ENCODE results near the genes SLC25A13 and DLX5.

- PRO-cap: no peak
Measured at GRCh38 chr7:95004418-95005307, 97.3 kb downstream of the PPP1R9A start.

DNA sequence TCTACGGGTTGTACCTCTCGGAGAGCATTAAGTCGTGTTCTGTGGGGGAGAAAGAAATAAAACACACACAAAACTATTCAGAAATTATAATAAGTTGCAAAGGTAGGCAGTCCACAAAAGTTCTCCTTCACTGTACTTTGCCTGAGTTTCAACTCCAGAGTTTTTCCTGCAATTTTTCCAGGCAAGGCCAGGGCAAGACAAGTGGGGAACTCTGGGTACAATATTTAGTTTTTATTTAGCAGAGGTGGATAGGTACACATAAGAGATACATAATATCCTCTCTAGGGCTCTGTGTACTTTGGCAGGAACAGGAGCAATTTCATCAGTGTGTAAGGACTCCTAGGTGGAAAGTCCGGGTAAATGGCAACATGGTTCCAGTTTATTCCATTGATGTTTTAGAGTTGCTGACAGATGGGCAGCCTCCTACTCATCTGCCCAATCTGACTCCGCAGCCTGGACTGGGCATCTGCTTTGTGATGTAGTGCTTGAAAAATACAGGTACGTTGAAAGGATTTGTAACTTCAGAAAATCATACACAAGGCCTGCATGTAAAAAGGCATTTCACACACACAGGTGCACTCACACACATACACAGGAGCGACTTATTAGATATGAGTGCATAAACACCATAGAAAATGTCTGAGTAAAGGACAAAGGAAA lies 5.8 kb downstream of the PON1 start:
- PRO-cap: no peak

GRCh38 chr7:95584111-95585119 lies 11.9 kb downstream of the PDK4 start:
- PRO-cap: no peak

GRCh38 chr7:95585120-95585839 lies 11.0 kb downstream of the PDK4 start:
- PRO-cap: no peak

GRCh38 chr7:95594171-95594719 lies 2.1 kb downstream of the PDK4 start:
- PRO-cap: no peak

DNA sequence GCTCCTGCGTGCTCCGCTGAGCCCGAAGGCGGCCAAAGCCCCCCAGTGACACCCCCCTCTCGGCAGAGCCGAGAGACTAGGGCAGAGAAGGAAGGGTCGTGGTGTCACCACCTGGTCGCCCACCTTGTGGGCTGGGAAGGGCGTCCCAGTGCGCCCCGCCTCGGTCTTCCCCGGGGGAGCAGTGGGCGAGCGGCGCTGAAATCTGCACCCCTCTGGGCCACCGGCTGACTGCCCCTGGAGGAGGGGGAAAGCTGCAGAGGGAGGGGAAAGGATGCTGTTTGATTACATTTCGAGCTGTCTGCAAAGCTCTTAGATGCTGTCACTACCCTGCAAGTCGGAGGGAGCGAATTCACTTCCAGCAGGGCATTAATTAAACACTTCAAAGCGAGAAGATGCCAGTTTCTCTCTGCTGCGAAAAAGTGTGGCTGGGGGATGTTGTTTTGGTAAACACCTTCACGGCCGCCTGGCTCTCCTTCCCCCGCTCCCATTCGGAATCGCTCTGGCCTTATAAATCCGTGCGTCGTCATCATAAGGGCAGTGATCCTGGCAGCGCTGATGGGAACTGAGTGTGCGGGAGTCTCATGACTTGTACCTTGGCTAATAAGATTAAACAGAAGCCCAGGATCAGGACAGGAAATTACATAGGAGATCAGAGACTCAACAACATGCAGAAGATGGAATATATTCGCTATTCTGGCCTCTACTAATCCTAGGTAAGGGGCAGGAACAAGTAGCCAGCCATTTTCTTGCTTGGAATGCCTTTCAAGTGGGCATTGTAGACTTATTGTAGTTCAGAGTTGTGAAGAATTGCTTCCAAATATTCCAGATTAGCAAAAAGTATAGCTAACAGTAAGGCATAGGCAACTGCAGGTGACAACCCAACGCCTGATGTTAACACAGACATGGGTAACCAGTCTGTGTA lies 833 bp downstream of the DYNC1I1 start:
- PRO-cap: bidirectional peak, plus-strand start at position 635 of the sequence, minus-strand start at position 501 of the sequence

DNA sequence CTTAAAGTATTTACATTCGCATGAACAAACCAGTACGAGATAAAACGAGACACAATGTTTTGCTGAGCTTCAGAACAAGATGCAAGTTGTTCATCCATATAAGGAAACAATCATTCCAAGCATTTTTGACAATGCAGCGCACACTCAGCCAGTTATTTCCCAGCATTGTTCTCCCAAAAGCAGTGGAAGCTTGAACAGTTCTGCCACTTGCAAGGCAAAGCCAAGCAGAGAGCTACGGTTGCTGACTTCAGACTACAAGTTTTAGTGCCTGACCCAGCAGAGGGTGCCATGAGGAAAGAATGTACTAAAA lies 152.5 kb downstream of the SLC25A13 start:
- PRO-cap: no peak

DNA sequence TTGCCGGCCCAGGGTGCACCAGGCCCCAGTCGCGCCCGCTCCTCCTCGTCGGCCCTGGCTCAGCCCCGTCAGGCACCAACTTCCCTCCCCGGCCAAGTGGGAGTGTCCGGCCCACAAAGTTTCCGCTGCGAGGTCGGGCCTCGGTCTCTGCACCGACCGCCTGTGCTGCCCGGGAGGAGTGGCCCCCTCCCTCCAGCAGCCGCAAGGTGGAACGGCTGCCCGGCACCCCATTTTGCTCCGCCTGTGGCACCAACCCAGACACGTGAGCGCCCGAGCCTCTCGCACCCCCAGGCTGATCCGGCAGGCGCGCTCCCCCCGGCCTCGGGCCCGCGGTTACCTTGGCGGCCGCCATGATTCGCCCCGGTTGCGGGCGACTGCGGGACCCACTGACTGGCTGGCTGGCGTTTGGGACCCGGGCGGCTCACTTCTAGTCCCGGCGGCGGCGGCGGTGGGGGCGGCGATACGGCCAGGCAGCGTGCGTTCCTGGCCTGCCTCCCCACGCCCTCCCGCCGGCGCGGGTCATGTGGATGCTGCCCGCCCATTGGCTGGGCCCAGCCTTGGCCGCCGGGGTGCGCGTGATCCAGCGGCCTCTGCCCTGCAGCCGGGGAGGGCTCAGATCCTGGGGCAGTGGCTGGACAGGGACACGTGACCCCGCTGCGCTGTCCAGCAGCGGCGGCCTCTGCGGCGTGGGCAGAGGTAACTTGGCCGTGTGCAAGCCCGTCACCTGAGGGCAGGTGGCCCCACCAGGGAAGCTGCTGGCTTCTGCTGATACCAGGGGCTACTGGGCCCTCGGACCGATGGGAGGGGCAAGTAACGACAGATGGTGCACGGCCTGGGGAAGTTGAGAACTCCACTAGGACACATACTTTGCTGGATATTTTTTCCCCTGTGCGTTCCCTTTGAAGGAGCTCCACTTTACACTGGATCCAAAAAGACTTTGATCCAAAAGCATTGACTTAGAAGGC lies at the start of gene SLC25A13:
TSS of gene SLC25A13 (minus strand) at position 494 of the 965 bp plus-strand sequence.
- PRO-cap: unidirectional peak, minus-strand start at position 516 of the sequence

DNA sequence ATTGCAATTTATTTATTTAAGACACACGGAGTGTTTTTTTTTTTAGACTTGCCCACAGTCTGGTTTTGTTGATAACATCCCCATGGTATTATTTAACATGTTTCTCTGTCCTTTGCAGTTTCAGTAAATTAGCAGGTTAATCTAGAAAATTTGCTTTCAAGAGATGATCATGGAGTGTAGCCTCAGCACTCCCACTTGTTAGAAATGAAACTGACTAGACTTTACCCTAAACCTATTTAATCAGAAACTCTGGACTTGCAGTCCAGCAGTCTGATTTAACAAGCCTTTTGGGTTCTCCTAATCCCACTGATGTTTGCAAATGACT lies 55.4 kb upstream of the SLC25A13 start:
- PRO-cap: no peak

DNA sequence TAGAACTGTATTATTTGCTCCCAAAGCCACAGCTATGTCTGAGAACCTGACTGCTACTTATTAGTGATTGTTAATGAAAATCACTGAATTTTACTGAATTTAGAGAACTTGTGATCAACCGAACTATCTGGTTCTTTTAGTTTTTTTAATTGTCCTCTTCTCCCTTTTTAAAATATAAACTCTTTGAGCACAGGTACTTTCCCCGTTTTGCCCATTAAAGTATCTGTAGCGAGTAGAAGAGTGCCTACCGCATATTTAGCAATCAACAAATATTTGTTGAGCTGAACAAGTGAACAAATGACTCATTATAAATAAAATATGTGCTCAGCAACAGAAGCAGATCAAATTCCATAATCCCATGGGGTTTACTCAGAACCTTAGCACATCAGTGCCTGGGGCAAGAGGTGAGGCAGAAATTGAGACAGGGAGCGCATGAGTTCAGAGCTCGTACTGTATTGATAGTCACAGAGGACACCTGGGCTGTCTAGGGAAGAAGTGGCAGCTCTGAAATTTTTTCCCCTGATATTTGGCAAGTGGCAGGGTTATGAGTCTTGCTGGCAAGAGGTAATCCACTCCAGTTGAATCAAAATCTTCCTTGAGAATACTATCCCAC lies 161.0 kb downstream of the SEM1 start:
- PRO-cap: no peak

DNA sequence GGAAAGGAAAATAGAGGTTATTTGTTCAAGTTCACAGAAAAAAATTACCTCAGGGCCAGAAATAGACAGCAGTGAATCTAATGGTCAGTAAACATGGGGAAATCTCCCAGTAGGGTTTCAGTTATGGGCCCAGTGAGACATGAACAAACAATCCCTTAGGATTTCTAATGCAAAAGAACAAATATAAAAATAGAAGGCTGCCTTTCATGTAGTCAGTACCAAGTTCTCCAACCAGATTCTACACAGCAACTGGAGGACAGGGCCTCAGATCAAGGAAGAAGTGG lies 85.2 kb upstream of the SEM1 start:
- PRO-cap: no peak

- PRO-cap: no peak
Measured at GRCh38 chr7:97024234-97025381, at the start of gene DLX5. Gene DLX5 (minus strand): TSS chr7:97024831.

DNA sequence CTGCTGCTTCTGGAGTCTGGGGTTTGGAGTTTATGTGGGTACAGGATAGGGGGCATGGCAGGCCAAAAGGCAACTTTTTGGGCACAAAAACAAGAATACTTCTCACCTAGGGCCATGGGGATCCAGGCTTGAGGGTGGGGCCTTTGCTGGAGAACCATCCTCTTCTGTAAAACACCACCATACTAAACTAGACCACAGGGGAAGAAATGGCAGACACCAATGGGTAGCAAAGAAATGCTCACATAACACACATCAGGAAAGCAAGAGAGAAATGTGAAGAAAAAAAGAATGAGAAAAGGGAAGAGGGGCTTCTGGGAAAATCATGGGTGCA lies 115.1 kb downstream of the SDHAF3 start:
- PRO-cap: no peak

DNA sequence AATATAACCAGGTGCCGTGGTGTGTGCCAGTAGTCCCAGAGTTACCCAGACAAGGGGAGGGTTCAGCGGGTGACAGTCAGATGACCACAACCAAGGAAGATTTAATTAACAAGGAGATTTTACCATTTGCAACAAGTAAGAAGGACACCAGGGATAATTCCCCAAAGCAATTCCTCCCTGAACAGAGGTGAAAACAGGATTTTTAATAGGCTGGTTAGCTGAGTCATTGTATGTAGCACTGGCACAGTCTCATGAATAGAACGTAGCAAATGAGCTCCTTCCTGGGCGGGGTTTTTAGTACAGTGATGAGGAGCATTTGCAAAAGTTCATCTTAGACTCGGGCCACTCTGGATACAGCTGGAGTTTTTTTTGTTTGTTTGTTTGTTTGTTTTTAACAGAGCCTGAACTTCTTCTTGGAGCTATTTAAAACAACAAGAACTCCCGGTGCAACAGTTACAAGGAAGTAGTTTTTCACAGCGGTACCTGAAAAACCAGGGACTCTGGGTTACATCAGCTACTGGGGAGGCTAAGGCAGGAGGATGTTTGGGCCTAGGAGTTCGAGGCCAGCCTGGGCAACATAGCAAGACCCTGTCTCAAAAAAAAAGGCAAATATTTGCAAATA lies 39.0 kb downstream of the TAC1 start:
- PRO-cap: no peak

- PRO-cap: no peak
Measured at GRCh38 chr7:97772415-97772814, 40.5 kb downstream of the TAC1 start.

DNA sequence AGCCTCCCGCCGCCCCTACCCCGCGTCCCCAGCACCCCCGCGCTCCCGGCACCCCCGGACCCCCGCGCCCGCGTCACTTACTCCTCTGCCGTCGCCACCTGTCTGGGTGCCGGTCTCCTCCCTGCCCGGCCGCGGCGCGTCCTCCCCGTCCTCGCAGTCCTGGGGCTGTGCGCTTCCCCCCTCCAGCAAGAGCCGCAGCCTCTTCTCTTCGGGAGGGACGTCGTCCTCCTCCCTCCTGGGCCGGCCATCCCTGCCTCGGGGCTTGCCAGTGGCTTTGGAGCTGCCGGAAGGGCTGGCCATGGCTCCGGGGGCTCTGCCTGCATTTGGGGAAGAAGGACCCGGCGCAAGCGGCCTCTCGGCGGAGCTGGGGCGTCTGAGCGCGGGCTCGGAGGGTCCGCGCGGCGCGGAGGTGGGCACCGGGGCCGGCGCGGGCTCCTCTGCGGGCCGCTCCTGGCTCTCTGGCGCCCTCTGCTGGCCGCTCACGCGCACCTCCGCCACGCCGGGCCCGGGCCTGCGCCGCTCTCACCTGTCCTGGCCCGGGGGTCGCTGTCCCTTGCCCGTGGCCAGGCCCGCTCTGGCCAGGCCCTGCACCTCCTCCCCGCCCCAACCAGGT lies 55.9 kb upstream of the ASNS start:
- PRO-cap: no peak

GRCh38 chr7:97951604-97952277 lies 38.3 kb downstream of the OCM2 start:
- PRO-cap: no peak

- PRO-cap: no peak
Measured at GRCh38 chr7:97959013-97959564, 30.9 kb downstream of the OCM2 start.

GRCh38 chr7:98106225-98106526 lies 486 bp upstream of the LMTK2 start:
- PRO-cap: no peak

- PRO-cap: no peak
Measured at GRCh38 chr7:98133000-98133550, 26.4 kb downstream of the LMTK2 start.